A549 (cell line): Measurements from ENCODE around the gene TMEM200B.

- PRO-cap, result no peak
CAGE:
- cytosol, long polyA plus RNA, result no peak
- long polyA plus RNA, result no peak
- nucleus, long polyA plus RNA, result no peak
Observed at GRCh38 chr1:27873623-27874175, 1.4 kb downstream of the THEMIS2 start.

- PRO-cap, result no peak
CAGE:
- cytosol, long polyA plus RNA, result no peak
- long polyA plus RNA, result no peak
- nucleus, long polyA plus RNA, result no peak
Observed at GRCh38 chr1:27879055-27879585, 6.8 kb downstream of the THEMIS2 start.

- PRO-cap, result no peak
CAGE:
- cytosol, long polyA plus RNA, result no peak
- long polyA plus RNA, result no peak
- nucleus, long polyA plus RNA, result no peak
Observed at GRCh38 chr1:27883711-27884231, 11.4 kb downstream of the THEMIS2 start.

DNA sequence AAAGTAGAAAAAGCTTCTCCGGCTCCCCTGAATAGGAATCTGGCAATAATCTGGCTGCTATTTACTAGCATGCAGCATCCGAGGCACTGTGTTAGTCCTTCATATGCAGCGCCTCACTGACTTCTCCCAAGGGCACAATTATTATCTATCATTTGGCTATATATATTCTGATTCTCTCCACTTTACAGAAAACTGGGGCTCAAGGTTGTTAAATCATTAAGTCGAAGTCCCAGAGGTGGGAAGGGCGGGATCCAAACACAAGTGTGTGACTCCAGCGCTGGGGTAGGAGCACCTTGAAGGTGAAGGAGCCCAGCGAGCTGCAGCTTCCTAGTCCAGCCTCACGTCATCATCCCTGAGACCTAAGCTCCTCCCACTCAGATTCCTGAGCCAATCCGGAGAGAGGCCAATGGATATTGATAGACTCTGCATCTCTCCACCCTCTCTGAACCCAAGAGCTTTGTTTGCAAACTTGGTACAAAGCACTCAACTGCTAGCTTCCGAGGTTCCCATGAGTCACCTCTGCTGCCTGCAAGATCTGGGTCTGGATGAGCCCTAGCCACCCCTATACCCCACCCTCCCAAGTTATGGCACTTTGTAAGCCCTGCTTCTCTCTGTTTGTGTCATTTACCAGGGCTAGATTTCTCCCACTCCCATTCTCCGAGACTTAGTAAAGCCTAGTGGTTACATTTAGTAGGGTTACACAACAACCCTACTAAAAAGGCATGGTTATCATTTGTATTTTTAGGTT lies 16.7 kb upstream of the EYA3 start:
- PRO-cap, result no peak
CAGE:
- cytosol, long polyA plus RNA, result no peak
- long polyA plus RNA, result no peak
- nucleus, long polyA plus RNA, result no peak

- PRO-cap, result no peak
CAGE:
- cytosol, long polyA plus RNA, result no peak
- long polyA plus RNA, result no peak
- nucleus, long polyA plus RNA, result no peak
Observed at GRCh38 chr1:28110963-28111687, 22.7 kb upstream of the EYA3 start.

DNA sequence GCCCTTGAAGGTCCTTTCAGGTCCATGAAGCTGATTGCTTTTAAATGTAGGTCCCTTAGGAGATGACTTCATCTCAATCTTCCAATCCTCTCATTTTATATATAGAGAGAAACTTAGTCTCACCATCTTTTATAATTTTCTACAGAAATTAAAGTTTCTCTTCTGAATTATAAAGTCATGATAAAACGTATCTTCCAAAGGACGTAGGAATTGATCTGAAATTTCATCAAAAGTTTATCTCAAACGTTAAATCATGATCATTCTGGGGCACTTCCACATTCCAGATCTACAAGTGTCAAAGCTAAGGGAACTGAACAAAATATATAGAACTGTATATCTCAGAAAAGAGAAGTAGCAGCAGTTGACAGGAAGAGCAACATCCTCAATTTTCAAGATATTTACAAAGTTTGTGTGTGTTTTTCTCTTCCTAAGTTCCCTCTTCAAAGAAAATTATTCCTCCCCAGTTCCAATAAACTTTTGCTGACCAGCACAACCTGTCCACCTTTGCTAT lies 38.3 kb upstream of the EYA3 start:
- PRO-cap, result no peak
CAGE:
- cytosol, long polyA plus RNA, result no peak
- long polyA plus RNA, result no peak
- nucleus, long polyA plus RNA, result no peak

DNA sequence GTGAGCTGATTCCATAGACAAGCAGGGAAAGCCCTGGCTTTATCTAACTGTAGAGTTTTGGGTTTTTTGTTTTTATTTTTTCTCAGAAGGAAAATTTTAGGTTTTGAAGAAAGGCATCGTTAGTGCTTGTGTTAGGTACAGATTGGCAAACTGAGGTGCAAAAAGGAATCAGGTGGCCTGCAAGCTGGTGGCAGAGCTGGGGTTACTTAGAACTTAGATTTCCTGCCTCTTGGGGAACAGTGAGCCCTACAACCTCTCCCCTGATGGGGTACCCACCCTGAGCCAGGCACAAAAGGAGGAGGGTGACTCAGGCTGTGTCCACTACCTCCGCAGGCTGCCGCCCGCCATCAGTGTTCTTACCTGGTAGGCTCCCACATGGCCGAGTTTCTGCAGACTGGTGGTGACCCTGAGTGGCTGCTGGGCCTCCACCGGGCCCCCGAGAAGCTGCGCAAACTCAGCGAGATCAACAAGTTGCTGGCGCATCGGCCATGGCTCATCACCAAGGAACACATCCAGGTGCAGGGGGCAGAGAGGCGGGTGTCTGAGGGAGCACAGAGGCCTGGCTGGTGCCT lies 12.7 kb downstream of the SESN2 start:
- PRO-cap, result no peak
CAGE:
- cytosol, long polyA plus RNA, result no peak
- long polyA plus RNA, result no peak
- nucleus, long polyA plus RNA, result no peak

- PRO-cap, result no peak
CAGE:
- cytosol, long polyA plus RNA, result no peak
- long polyA plus RNA, result no peak
- nucleus, long polyA plus RNA, result no peak
Observed at GRCh38 chr1:28273231-28273686, 13.9 kb downstream of the SESN2 start.

- PRO-cap, result no peak
CAGE:
- cytosol, long polyA plus RNA, result no peak
- long polyA plus RNA, result no peak
- nucleus, long polyA plus RNA, result no peak
Observed at GRCh38 chr1:28323747-28324024, 5.2 kb upstream of the MED18 start.

GRCh38 chr1:28370405-28370982 lies 954 bp downstream of the PHACTR4 start:
- PRO-cap, result no peak
CAGE:
- cytosol, long polyA plus RNA, result no peak
- long polyA plus RNA, result no peak
- nucleus, long polyA plus RNA, result no peak

GRCh38 chr1:28506880-28507611 lies 1.2 kb downstream of the RCC1 start:
- PRO-cap, result bidirectional peak, plus-strand start at chr1:28507365, minus-strand start at chr1:28507406
CAGE:
- cytosol, long polyA plus RNA, result no peak
- long polyA plus RNA, result no peak
- nucleus, long polyA plus RNA, result no peak

DNA sequence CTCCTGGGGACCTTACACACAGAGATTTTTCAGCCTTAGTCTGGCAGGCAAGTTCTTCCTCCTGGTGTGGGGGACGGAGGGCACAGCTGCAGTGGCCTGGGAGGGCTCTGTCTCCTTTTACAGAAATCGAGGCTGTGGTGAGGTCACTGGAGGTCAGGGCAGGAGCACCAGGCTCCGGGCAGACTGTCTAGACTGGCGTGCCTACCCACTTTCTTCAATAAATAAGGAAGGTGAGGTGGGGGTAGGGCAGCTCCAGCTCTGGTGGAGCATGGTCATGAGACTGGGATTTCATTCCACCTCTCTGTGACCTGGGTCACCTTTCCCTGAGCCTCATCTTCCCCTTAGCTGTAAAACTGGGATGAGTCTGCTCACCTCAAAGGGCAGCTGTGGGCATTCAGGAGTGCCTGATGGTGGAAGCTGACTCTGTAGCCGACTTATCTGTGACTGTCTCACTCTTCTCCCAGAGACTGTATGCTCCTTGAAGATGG lies 14.4 kb downstream of the RCC1 start:
- PRO-cap, result no peak
CAGE:
- cytosol, long polyA plus RNA, result no peak
- long polyA plus RNA, result no peak
- nucleus, long polyA plus RNA, result no peak

DNA sequence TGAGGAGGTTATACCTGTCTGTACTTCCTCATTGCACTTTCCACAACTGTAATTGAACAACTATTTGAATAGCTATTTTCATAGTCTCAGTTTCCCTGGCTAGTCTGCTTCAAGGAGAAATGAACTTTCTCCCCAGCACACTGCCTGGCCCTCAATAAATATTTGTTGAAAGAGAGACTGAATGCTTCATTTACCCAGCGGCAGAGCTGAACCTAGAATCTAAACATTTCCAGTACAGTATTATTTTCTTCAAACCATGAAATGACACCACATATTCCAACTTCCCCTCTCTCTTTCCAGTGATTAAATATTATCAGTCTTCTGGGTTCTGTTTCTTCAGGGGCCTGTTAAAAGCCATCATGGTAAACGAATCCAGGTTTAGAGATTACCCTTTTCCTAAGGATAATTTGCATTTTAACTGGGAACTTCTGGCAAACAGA lies 2.7 kb upstream of the YTHDF2 start:
- PRO-cap, result no peak
CAGE:
- cytosol, long polyA plus RNA, result no peak
- long polyA plus RNA, result no peak
- nucleus, long polyA plus RNA, result no peak

DNA sequence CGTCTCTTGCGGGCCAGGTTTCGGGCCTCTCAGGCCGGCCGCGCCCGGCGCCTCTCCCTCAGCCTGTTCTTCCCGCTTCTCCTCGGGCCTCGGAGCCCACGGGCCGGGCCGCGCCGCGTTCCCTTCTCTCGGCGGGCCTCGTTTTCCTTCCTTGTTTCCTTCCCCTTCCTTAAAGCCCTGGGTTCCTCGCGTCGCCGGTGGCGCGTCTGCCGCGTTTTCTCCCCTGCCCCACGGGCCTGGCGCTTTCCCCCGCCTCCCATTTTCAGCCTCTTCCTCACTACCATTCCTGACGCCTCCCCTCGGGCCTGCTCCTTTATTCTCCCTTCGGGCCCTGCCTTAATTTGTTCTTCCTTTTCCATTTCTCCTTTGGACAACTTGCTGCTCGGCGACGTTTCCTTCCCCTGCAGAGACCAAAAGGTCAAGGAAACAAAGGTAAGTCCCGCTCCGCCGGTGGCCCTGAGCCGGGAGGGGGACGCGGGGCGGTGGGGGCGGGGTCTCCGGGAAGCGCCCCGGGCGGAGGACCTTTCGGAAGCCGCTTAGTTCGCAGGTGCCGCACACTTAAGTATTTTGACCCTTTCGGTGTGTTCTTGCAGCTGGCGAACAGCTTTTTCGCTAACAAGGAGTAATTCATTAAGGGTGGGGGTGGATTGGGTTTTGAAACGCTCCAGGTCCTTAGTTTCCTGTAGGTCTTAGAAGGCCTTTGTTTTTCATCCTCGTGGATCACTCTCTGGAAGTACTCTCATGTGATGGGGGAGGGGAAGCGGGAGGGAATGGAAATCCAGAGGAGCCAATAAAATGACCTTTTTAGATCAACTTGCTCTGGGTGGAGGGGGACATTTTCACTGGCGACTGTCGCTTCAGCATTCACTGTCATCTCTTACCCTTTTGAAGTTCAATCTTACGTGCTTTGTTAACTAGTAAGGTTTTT lies 775 bp downstream of the YTHDF2 start:
- PRO-cap, result no peak
CAGE:
- cytosol, long polyA plus RNA, result no peak
- long polyA plus RNA, result no peak
- nucleus, long polyA plus RNA, result no peak

GRCh38 chr1:28983659-28984484 lies 69.5 kb downstream of the EPB41 start:
- PRO-cap, result no peak
CAGE:
- cytosol, long polyA plus RNA, result no peak
- long polyA plus RNA, result no peak
- nucleus, long polyA plus RNA, result no peak

- PRO-cap, result no peak
CAGE:
- cytosol, long polyA plus RNA, result no peak
- long polyA plus RNA, result no peak
- nucleus, long polyA plus RNA, result no peak
Observed at GRCh38 chr1:29123408-29124236, at the start of gene TMEM200B. TMEM200B (minus strand) TSS chr1:29123903.

DNA sequence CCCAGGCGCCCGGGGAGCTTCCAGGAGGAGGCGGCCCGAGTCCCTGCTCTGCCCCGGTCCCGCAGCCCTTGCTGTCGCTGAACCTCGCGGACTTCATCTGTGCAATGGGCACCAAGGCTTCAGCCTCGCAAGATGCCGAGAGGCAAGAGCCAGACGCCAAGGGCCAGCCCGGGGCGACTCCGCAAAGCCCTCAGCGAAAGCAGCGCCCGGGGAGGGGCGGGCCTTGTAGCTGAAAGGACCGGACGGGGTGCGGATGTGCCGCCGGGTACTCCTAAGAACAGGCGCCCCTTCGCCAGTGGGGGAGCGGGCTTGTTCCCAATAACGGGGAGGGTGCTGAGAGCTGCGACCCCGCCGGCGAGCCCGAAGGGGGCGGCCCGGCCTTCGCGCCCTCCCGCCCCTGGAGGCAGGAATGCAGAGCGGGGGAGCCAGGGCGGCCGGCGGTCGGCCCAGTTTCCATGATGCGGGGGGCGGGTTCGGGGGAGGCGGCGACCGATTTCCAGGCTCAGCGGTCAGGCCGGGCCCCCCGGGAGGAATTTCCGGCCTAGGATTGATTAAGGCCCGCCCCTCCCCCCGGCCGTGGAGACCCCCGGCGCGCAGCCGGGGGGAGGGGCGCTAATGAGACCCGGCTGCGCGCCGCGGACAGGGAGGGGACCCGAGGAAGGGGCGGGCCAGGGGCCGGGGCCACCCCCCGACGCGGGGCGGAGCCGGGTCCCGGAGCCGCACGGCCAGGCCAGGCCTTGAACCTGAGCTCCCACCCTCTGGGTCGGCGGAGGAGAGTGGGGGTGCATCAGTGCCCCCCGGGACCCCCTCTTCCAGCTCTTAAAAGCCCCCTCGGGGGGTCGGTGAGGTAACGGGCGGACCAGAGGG lies 767 bp upstream of the TMEM200B start:
- PRO-cap, result no peak
CAGE:
- cytosol, long polyA plus RNA, result no peak
- long polyA plus RNA, result no peak
- nucleus, long polyA plus RNA, result no peak

- PRO-cap, result no peak
CAGE:
- cytosol, long polyA plus RNA, result no peak
- long polyA plus RNA, result no peak
- nucleus, long polyA plus RNA, result no peak
Observed at GRCh38 chr1:29154543-29155304, 27.0 kb downstream of the SRSF4 start.

DNA sequence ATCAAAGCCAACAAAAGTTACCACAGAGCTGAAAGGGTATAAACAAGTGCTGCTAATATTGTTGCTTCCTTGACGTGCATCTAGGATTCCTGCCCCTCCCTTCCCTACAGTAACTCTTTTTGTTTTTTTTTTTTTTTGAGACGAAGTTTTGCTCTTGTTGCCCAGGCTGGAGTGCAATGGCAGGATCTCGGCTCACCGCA lies 4.6 kb downstream of the SRSF4 start:
- PRO-cap, result no peak
CAGE:
- cytosol, long polyA plus RNA, result no peak
- long polyA plus RNA, result no peak
- nucleus, long polyA plus RNA, result no peak

GRCh38 chr1:29227349-29228041 lies 3.2 kb downstream of the MECR start:
- PRO-cap, result no peak
CAGE:
- cytosol, long polyA plus RNA, result no peak
- long polyA plus RNA, result no peak
- nucleus, long polyA plus RNA, result no peak